Endothelial cell (in vitro differentiated cells): ENCODE measurements around a stretch of chr10.

DNA sequence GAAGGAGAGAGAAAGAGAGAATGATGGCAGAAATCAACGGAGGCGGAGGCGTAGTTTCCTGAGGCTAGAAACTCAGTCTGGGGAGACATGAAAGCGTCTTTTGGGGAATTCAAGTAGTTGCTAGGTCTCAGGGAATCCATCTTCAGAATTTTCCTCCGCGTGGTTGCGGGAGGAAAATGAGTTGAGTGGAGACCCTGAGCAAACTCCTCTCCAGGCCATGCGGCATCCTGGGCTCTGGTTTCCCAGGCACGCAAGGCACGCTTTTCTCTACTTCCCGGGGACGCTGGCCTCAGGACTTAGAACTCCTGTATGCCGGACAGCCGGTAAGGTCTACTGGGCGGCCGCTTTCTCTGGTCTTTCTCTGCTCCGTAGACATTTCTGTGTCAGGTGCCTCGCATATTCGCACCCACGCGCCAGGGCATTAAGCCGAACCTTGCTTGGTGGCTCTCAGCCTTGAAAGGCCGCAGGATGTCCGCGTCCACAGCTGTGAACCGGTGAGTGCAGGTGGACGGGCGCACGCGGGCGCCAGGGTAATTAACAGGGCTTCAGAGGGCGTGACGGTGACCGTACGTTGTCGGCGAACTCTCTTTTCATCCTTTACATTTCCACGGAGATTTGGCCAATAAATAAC, 1.1 kb upstream of the RBM20 start:
- PRO-cap, result no peak

GRCh38 chr10:110646372-110646911, 2.3 kb downstream of the RBM20 start:
- PRO-cap, result no peak

DNA sequence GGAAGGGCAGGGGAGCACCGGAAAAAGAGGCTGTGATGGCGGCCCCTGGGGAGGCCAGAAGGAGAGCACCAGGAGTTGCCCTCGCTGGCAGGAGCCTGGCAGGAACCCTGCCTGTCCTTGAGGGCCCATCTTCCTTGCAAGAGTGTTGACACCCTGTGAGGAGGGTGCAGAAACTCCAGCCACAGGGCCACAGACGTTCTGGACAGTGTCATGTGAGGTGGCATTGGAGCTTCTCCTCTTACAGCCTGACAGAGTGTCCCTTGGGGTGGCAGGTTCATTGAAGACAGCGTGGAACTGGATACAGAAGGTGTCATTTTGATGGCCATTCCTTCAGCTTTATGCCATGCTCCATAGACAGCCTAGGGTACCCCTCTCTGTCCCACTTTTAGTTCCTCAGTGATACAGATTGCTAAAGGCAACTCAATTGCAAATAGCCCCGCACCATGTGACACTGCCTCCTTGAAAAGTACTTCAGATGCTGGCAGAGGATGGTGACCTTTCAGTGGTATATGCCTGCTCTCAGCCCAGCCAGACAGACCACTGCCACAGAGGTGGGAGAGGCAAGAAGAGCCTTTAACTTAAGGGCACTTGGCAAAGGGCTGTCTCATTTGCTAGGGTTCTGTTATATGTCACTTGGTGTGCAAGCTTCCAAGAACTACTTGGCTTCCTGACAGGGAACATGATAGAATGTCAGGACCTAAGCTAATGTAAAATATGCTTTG, 54.4 kb downstream of the RBM20 start:
- PRO-cap, result no peak

- PRO-cap, result no peak
These were observed 91.5 kb downstream of the RBM20 start for GRCh38 chr10:110735570-110736128.

DNA sequence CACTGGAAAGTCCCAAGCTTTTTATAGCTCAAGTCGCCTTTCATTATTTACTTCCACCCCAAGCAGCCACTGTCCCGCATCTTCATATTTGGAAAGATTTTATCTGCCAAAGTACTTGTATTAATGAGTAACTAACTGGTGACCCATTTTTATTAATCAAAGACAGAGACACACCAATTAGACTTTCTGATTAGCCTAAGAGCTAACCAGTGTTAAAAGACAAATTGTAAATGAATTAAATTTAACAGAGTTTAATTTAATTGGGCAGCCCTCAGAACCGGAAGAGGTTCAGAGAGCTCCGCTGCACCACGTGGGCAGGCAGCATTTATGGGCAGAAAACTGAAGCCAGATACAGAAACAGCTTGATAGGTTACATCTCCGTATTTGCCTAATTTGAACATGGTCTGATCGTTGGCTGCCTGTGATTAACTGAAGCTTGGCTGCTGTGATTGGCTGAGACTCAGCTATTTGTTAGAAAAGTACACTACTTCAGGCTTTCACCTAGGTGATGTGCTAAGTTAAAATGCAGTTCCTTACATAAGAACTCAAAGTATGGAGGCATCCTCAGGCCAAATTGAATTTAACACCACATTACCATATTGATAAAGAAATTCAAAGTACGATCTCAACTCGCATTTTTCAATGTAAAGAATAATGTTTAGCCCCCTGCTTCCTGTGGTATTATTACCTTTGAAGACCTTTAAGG, 78.3 kb upstream of the PDCD4 start:
- PRO-cap, result no peak

DNA sequence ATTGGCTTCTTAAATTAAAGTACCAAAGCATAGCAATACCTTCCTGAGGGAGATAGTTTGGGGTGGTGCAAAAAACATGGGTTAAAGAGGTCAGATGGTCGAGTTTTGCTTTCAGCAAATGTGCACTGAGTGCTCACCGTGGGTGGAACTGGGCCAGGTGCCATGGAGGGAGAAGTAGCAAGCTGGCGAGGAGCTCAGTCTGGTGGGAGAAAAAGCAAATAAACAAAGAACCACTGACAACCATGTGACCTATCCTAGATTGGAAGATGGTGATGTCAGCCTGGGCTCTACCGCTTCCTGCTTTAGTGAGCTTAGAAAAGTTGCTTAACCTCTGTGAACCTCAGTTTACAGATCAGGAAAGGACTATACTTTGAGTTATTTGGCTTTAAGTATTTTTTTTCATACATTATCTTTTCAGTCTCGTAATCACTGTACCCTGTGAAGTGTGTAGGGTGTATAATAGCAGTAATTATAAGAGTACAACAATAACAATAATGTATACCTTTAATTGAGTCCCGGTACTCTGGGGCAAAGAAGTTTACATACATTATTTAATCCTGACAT, 69.1 kb upstream of the PDCD4 start:
- PRO-cap, result no peak

DNA sequence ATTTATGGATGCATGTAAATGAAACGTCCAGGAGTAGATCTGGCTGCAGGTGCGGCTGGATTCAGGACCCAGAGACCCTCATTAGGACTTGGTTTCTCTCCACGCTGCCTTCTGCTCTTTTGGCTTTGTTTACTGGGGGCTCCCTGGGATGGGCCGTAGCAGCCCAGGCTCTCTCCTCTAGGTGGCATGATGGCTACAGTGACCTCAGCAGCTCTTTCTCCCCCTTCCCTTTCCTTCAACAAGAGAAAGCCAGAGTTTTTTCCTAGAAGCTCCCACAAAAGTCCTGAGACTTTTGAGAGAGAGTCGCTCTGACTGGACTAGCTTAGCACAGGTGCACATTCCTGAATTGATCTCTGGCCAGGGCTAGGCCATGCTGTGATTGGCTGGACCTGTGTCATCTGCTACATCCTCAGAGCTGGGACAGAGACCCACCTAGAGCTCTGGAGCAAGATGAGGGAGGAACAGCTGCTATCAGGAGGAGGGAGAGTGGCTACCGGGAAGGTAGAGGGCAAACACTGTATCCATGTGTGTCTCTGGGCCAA, 67.8 kb upstream of the PDCD4 start:
- PRO-cap, result bidirectional peak, plus-strand start at position 275 of the sequence, minus-strand start at position 134 of the sequence

DNA sequence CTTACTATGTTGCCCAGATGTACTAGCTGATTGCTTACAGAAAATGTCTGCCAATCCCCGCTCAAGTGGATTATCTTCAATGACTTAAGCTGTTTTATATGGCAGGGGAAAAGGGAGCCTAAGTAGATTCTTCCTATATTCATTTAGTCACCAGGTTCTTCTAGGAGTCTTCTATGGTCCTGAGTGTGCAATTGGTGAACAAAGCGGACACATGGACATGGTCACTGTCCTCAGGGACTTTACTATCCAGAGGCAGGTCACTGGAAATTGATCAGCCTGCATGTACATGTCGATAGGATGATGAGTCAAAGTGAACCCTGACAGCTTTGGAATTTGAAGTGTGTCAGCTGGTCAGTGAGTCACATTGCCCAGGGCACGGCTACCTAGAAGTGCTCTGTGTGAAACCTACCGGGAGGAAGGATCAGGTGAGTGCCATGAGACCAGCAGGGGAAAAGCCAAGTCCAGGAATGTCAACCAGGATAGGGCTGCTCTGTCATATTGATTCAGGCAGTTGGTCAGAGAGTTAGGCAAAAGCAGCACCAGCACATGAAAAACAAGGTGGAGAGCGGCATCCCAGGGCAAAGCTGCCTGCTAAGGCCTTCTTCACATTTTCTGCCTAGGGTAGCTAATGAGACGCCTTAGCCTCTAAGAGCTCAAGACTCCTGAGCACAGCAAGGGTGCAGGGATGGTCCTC, 19.5 kb upstream of the PDCD4 start:
- PRO-cap, result no peak

DNA sequence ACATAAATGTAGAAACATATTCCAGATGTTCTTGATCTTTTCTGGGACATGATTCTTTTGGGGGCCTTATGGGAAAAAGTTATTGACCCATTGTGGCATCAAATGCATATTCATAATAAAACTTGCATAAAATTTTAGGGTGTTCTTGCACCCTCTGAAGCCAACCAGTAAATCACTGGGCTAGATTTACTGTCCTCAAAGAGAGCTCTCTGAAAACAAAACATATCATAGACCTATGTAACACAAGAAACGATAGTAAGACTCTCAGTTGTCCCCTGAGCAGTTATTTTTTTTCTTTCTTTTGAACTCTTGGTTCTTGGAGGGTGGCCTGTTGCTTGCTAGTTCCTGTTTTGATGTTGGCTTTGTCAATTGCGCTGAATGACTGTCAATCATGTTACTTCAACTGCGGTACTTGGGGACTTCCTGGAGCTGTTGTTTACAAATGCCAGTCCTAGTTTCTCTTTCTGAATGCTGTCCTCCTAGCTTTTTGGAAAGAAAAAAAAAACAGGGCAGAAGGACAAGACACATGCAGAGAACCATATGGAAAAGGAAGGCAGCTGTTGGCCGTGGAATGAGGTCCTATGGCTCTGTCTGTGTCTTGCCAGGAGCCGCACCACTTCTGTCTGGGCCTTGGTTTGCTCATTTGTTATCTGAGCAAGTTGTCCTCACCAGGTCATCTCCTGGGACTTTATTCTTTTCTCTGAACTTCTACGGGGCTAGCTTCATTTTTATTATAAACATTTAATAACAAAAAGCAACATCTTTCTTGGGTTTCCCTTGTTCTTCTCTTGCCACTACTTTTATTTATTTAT, 7.1 kb upstream of the PDCD4 start:
- PRO-cap, result no peak

DNA sequence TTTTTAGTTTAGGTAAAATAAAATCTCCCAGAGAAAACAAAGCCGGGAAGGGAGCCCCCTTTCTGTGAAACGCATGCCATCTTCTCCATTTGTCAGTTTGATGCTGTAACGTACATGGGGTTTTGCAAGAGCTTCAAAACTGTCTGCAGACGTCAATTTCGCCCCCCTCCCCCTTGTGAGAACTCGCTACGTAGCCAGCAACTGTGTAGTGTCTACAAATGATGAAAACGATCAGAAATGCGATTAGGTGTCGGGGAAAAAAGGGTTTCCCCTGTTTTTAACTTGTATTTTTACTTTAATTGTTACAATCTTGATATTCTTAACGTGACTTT, 972 bp downstream of the PDCD4 start:
- PRO-cap, result bidirectional peak, plus-strand start at position 234 of the sequence, minus-strand start outside the sequence

- PRO-cap, result no peak
These were observed 1.8 kb downstream of the PDCD4 start for GRCh38 chr10:110873633-110873870.

DNA sequence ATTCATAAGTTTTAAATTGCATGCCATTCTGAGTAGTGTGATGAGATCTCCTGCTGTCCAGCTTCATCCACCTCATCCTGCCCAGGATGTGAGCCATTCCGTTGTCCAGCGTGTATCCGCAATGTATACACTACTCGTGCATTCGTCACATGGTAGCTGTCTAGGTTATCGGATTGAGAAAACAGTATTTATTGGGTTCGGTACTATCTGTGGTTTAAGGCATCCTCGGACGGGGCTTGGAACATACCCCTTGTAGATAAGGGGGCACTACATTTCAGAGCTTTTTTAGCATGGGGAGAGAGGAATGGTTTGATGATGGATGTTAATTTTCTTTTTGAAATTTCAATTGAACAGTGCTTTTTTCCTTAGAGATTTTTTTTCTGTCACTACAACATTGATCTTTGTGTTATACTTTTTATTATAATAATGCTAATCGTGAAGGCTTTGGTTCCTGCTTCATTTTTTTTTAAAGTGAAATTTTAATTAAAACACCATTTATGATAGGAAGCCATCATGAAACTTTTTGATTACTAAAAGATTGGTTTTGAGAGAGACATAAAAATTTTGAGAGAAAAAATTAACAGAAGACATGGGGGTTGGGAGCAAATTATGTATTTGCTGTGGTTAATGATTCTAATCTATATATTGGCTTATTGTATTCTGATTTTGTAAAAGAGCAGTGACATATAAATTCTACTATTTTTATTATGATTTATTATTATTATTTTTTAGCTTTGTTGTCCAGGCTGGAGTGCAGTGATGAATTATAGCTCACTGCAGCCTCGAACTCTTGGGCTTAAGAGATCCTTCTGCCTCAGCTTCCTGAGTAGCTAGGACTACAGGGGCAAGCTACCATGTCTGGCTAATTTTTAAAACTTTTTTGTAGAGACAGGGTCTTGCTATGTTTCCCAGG, 12.6 kb downstream of the PDCD4 start:
- PRO-cap, result no peak

DNA sequence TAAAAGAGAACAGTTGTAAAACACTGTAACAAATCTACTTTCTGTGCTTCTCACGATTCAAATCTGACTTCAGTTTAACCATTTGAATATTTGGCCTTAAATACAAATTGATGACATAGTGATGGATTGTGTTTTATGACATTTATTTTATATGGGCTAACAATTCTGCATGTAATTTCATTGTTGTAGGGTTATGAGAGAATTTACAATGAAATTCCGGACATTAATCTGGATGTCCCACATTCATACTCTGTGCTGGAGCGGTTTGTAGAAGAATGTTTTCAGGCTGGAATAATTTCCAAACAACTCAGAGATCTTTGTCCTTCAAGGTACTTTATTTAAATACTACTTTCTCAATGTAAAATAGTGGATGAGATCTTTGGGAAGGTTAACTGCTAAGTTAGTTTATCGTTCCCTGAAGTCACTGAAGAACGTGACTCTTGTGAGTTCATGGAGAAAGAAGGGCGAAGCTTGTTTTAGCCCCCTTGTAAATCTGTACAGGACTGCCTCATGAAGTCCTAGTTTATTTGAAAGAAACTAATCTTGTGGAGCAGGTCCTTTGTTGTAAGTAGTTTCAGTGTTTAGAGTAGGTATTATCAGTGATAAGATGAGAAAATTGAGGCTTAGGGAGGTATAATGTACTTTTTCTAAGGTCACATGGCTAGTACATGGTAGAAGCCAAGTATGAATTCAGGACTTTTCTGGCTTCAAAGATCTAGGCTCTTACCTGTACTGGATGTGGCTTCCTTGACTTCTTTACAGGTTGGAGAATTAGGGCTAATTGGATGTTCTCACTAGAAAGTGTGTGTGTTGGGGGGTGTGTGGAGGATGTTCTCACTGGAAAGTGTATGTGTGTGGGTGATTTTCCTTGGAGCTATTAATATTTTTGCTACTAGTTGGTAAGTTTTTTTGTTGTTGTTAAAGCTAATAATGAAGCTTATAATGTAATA, 22.9 kb downstream of the BBIP1 start:
- PRO-cap, result no peak

GRCh38 chr10:111024500-111024875, 52.3 kb upstream of the ADRA2A start:
- PRO-cap, result no peak

DNA sequence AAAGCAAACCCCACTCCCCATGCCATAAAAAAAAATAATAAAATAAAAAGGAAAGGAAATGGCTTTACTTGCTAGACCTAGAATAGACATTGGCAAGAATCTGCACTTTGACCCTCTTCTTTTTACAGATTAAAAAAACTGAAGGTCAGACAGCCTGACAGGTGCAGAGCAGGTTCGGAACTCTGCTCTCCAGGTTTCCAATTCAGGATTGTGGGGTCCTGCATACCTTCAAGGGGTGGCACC, 93.8 kb downstream of the GPAM start:
- PRO-cap, result no peak

DNA sequence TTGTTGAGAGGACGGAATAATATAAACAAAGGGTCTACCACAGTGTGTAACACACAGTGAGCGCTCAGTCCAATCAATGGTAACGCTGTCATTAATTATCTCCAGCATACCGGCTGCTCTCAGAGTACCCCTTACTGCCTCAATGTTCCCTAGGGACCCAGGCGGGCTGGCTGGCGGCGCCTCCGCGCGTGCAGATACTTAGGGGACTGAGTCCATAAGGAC, 425 bp downstream of the GPAM start:
- PRO-cap, result no peak

DNA sequence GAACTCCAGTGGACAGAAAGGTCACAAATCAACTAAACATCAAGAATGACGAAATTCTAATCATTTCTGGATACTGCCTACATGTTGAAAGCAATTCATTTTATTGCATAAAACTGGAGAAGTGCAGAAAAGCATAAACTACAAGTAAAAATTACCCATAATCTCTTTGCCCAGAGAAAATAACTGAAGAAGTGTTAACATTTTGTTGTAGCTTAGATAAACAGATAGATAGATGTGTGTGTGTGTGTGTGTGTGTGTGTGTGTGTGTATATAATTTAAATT, 17.2 kb upstream of the TECTB start:
- PRO-cap, result no peak

GRCh38 chr10:112275445-112276372, 7.5 kb upstream of the TECTB start:
- PRO-cap, result no peak

GRCh38 chr10:112413112-112413518, 33.6 kb downstream of the ZDHHC6 start:
- PRO-cap, result no peak

- PRO-cap, result no peak
These were observed 17.6 kb downstream of the ZDHHC6 start for GRCh38 chr10:112429062-112429582.